Hepatocyte (in vitro differentiated cells and primary cell): ENCODE data around the genes OR2L2, OR2M5 and OR2M2.

DNA sequence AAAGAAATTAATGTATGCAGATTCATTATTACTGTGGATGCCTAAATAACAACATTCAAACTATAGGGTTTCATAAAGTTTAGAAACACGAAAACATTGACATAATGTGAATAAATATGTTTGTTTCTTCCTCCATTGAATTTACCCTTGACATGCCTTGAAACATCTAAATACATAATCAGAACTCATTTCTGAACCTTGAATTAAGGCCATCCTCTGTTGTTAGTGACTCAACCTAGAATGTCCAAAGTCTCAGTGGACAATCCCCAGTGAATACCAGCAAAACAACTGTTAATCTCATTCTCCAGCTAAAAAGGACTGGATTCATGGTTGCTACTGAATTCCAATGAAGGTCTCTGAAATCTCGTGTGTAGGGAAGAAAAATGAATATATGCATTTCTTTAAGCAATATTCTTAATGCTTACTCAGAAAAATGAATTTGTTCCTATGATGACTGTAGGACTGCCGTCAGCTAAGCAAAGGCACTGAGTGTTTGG lies at the start of gene OR2L2:
OR2L2 (plus strand) TSS at position 351 of the 497 bp plus-strand sequence.
- RAMPAGE, long total RNA = no peak
- RRBS = no CpG with 5 or more reads among the region's 3 CpGs

- RAMPAGE, long total RNA = no peak
- RRBS = no CpG with 5 or more reads among the region's 2 CpGs
Observed at GRCh38 chr1:248144881-248145384, at the start of gene OR2M5. Gene OR2M5, plus strand, starts transcription at chr1:248145148.

DNA sequence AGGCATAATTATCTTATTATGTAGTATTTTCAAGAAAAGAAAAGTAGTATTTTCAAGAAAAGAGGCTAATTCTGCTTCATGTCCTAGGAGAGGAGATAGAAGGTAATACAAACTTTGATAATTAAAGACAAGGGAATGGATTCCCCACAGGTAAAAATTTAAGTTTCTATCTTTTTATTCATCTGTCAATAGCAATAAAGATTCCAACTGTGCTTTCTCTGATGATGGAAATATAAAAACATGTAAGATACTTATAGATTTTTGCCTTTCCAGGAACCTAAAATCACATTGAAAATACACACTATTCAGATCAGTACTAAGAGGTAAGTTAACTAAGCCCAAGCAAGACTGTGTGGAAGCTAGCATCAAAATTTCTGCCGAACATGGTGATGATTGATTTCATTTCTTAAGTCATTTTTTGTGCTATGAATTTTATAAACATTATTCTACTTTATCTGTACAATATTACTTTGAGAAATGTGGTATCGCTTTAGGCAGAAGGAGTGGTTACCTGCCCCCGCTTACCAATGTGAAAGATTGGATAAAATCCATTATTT lies at the start of gene OR2M2:
OR2M2 (plus strand) TSS at position 273 of the 557 bp plus-strand sequence.
- RAMPAGE, long total RNA = no peak
- RRBS = no CpG with 5 or more reads among the region's 3 CpGs

DNA sequence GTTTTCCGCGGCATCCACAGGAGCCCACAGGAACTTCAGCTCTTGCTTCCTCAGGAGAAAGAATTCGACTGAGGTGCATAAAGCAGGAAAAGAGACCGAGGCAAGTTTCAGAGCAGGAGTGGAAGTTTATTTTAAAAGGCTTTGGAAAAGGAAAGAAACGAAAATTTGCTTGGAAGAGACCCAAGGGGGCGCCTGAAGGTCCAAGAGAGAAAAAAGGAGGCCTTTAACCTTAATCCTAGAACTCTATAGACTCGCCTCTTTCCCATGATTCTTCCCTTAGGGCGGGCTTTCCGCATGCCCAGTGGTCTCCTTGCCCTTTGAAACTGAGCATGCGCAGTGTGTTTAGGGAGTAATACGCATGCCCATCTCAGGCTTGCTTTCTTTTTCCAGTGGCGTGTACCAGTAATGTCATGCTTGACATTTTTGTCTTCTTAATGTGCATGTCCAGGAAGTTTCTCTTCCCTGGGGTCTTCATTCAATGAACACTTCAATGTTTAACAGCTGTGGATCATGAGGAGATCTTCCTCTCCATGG lies 24.6 kb downstream of the LYPD8 start:
- RAMPAGE, long total RNA = no peak
- RRBS = no CpG with 5 or more reads among the region's 12 CpGs

GRCh38 chr1:248841763-248842444 lies 3.9 kb downstream of the ZNF672 start:
- RAMPAGE, long total RNA = no peak
- RRBS = no CpG with 5 or more reads among the region's 11 CpGs

- RAMPAGE, long total RNA = no peak
- RRBS = no CpG with 5 or more reads among the region's 8 CpGs
Observed at GRCh38 chr1:248848924-248850241, 9.5 kb downstream of the ZNF692 start.

DNA sequence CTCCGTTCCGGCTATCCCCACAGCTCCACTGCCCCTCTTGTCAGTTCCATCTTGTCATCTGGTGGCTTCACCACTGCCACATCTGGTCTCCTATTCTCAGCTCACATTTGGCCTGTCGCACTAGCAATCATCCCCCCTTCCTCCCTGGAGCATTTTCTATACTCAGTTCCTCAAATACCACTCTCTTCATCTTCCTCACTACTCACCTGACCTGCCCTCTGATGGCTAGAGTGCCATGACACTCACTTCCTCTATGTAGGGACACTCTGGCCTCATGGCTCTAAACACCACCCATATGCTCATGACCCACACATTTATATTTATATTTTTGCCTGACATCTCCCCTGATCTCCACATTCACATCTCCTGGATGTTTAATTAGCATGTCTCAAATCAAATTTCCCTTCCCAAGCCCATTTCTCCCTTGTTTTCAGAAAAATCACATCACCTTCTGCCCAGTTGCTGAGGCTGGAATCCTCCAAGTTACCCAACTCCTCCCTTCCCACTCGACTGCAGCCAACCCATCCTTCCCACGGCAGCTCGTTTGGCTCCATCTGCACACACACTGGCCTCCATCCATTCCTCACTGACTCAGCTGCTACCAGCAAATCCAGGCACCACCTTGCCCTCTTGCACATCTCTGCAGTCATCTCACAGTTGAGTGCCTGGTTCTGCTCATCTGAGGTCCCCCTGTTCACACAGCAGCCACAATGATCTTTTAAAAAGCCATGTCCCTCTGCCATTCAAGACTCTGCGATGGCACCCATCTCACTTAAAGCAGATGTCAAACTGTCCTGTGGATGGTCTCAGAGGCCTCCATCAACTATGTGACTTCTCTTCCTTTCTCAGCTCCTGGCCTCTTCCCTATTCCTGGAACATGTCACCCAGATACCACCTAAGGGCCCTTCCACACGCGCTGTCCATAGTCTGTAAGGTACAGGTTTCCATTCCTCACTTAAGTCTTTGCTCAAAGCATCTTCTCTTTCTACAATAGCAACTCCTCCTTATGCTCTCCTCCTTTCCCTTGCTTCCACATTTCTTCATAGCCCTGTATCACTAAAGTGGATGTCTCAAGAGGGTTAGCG lies 5.9 kb downstream of the ZNF692 start:
- RAMPAGE, long total RNA = no peak
- RRBS = no CpG with 5 or more reads among the region's 10 CpGs